Placental pericyte (primary cell): ENCODE measurements around the gene DNAJC1.

GRCh38 chr10:21315286-21315911, 210.1 kb downstream of the SKIDA1 start:
- CAGE, long polyA plus RNA = no peak

GRCh38 chr10:21330018-21330362, 195.5 kb downstream of the SKIDA1 start:
- CAGE, long polyA plus RNA = no peak

DNA sequence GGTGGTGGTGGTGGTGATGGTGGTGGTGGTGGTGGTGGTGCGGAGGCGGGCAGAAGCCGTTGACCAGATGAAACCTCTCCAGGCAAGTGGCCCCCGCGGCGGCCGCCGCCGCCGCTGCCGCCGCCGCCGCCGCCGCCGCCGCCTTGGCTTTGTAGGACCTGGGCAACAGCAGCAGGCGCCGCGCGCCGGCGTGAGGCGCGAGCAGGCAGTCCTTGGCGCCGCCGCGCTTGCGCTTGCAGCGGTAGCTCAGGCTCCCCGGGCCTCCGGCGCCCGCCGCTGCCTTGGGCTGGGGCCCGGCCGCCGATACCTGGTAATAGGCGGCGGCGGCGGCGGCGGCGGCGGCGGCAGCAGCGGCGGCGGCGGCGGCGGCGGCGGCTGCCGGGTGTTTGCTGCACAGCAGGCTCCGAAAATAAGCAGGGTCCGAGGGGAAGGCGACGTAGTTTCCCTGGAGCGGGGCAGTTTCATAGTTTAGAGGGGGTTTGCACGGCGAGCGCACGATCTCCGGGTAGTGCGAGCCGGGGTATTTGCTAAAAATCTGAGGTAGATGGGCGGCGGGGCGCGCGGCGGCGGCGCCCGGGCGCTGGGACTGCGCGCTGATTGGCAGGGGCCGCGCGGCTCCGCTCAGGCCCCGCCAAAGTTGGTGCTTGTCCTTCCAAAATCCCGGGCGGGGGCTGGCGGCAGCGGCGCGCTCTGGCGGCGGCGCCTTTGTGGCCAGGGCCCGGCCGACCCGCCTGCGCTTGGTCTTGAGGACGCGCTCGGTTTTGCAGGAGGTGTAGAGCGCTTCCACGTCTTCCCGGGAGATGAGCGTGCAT, 8.5 kb downstream of the SKIDA1 start:
- CAGE, long polyA plus RNA = no peak

- CAGE, long polyA plus RNA = no peak
Measured at GRCh38 chr10:21528729-21529328, 3.3 kb upstream of the SKIDA1 start.

DNA sequence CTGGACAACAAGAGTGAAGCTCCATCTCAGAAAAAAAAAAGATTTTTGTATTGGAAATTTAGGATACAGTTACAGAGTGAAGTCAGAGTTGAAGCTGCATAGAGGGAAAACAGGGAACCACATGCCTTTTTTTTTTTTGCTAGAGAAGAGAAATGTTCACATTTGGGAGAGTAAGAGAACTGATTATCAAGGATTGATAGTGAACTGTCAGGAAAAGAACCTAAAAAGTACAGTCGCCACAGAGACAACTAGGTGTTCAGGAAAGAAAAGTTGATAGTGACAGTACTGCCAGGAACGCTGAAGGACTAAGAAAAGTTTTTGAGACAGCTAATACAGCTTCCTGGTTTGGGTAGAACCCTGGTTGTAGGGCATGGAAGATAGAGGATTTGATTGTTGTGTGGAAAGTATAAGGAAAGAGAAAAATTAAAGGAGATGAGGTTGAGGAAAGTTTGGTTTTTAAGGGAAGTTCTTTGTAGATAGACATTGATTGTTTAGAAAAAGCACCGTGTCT, 11.1 kb downstream of the MLLT10 start:
- CAGE, long polyA plus RNA = no peak

GRCh38 chr10:21582368-21582917, 48.4 kb downstream of the MLLT10 start:
- CAGE, long polyA plus RNA = no peak

GRCh38 chr10:21654650-21655263, 120.7 kb downstream of the MLLT10 start:
- CAGE, long polyA plus RNA = no peak

GRCh38 chr10:21928144-21928824, 75.2 kb downstream of the DNAJC1 start:
- CAGE, long polyA plus RNA = no peak

- CAGE, long polyA plus RNA = no peak
Measured at GRCh38 chr10:21976626-21977341, 26.7 kb downstream of the DNAJC1 start.

DNA sequence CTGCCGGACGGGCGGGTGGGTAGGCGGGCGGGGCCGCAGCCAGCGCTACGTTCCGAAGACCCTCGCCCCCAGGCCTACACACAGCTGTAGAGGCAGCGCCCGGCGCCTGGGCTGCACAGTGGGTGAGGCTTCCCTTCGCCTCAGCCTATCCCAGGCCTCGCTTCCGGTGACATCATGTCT, at the start of gene DNAJC1:
Gene DNAJC1 (minus strand): TSS at position 120 of the 180 bp plus-strand sequence.
- CAGE, long polyA plus RNA = no peak

GRCh38 chr10:22252298-22253229, 34.7 kb upstream of the EBLN1 start:
- CAGE, long polyA plus RNA = no peak

GRCh38 chr10:22316843-22317319, 693 bp downstream of the COMMD3 start:
- CAGE, long polyA plus RNA = no peak

DNA sequence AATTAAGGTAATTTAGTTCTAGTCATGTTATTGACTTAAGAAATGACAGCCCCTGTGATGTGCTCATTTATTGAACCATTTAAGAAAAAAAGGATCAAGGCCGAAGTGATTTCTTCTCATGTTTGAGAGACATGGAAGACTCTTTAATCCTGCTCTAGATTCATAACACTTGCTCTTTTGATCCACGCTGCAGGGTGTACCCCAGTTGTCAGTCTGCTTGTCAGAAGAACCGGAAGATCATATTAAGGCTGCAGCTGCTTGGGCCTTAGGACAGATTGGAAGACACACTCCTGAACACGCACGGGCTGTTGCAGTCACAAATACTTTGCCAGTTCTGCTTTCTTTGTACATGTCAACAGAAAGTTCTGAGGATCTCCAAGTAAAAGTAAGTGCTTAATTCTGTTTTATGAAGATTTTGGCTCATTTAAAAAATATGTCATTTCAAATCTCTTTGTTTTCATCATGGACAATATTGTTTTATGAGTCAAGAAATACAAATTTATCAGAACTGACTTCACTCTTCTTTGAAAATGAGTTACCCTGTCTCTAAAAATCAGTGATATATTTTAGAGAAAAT, 46.3 kb downstream of the SPAG6 start:
- CAGE, long polyA plus RNA = no peak

DNA sequence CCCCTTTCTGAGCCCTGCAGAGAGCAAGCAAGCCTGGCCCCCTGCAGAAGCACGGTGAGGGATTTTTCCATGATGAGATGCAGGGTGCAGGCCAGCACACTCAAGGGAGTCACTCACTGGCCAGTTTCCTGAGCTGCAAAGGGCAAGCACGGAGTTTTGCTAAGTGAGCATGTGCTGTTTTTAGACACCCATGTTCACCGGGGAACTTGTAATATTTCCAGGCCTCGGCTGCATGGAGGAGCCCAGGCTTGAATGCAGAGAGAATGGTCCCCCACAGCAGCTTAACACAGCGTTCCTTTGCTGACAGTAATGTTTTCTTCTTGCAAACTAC, 176.5 kb downstream of the PIP4K2A start:
- CAGE, long polyA plus RNA = no peak

- CAGE, long polyA plus RNA = no peak
Measured at GRCh38 chr10:22591470-22592038, 122.8 kb downstream of the PIP4K2A start.

- CAGE, long polyA plus RNA = no peak
Measured at GRCh38 chr10:22607833-22608342, 106.5 kb downstream of the PIP4K2A start.

GRCh38 chr10:22609563-22610377, 104.6 kb downstream of the PIP4K2A start:
- CAGE, long polyA plus RNA = no peak

- CAGE, long polyA plus RNA = no peak
Measured at GRCh38 chr10:22634023-22634591, 80.3 kb downstream of the PIP4K2A start.

GRCh38 chr10:22704472-22705123, 9.8 kb downstream of the PIP4K2A start:
- CAGE, long polyA plus RNA = no peak

DNA sequence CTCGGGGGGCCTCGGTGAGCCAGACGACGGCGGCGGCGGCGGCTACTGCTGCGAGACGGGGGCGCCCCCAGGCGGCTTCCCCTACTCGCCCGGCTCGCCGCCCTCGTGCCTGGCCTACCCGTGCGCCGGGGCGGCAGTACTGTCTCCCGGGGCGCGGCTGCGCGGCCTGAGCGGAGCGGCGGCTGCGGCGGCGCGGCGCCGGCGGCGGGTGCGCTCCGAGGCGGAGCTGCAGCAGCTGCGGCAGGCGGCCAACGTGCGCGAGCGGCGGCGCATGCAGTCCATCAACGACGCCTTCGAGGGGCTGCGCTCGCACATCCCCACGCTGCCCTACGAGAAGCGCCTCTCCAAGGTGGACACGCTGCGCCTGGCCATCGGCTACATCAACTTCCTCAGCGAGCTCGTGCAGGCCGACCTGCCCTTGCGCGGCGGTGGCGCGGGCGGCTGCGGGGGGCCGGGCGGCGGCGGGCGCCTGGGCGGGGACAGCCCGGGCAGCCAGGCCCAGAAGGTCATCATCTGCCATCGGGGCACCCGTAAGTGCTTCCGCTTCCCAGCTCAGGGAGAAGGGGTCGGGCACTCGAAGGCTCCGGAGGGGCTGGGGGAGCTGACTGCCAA, 779 bp downstream of the PTF1A start:
- CAGE, long polyA plus RNA = no peak